AG10803 (cell line): ENCODE data around the genes MPC1 and CEP43.

DNA sequence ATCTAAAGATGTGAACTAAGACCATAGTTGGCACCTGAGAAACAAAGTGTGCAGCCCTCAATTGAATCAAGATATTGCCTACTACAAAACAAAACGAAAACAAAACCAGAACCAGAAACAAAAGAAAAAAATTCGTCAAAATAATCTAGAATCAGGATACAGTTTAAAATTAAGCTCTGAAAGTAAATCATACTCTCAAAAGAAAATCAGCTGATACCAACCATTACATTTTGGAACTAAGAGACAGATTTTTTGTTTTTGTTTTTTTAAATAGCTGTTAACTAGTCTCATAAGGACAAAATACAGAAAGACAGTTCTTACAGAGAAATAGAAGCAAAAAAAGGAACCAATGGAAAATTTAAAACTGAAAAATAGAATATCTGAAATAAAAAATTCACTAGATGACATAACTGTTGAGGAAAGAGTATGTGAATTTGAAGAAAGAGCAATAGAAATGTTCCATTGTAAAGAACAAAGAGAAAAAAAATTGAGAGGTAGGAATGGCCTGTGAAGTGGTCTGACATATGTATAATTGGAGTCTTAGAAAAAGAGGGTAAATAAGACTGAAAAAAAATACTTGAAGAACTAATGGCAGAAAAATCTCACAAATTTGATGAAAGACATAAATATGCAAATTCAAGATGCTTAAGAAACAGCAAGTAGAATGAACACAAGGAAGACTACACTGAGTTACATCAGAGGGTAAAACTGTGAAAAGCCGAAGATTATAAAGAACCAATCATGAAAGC is 93.3 kb downstream of the QKI start:
- RRBS, result no CpG with 5 or more reads among the region's 3 CpGs

DNA sequence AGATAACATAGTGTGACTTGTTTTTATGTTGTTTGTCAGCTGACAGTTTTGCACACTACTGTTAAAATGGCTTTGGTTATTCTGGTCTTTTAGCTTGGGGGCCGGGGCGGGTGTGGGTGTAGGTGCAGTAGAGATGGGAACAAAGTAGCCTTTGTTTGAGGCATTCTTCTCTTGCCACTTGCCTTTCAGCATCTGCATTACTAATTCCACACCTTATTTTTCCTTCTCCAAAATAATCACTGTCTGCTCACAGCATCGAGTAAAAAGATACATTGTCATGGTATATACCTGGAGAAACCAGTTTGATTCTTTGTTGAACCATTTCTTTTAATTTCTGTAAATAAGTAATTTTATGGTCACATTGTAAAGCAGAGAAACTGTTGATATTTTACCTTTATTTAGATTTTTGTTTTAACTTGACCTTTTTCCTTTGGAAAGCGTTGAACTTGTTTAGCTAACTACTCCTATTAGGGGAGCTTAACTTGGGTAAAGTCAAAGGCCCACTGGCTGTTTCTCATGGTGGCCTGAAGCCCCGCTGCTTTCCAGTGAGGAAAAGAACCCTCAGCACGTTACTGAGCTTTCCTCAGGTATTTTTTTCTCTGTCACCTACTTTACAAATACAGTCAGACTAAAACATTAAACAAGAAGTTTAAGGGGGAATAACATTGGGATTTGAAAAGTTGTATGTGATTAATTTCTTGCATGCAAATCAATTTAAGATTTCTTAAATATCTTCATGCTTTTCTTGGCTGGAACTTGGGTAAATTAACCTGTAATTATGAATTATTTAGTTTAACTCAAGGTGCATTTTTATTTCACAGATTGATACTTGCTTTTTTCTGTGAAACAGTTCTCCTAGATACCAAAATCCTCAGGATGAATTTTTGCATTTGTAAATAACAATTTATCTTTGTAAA is 159.7 kb downstream of the QKI start:
- RRBS, result no CpG with 5 or more reads among the region's 6 CpGs

- RRBS, result no CpG with 5 or more reads among the region's 20 CpGs
Measured at GRCh38 chr6:163588123-163588833, 173.8 kb downstream of the QKI start.

- RRBS, result no CpG with 5 or more reads among the region's 14 CpGs
Measured at GRCh38 chr6:163943542-163944097, 529.1 kb downstream of the QKI start.

GRCh38 chr6:163963181-163963686 is 548.7 kb downstream of the QKI start:
- RRBS, result no CpG with 5 or more reads among the region's 10 CpGs

GRCh38 chr6:164440251-164440598 is 869.2 kb downstream of the C6orf118 start:
- RRBS, result no CpG with 5 or more reads among the region's 3 CpGs

DNA sequence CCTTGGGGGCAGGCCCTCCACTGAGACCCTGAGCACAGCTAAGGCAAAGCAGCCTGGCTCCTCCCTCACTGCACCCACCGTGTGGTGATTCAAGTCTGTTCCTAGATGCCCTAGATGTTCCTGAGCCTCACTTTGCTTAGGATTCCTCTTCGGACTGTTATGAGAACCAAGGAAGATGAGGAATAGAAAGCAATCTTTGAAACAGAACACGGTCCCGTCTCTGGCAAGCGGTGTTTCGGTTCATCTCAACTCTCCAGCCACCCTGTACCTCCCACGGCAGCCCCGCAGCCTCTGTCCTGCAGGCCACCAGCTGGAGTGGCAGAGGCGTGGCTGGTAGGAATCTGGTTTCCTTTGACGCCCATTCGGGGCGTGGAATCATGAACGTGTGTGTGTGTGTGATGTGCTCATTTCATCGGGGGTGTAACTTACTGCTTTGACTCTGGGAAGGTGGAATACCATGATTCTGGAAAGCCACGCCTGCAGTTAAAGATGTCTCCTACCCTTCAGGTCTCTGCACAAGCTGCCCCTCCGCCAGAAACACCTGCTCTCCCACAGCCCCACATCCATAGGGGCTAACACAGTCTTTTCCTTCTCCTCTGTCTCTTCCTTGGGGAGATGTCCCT is 21.3 kb downstream of the PDE10A start:
- RRBS, result no CpG with 5 or more reads among the region's 16 CpGs

- RRBS, result no CpG with 5 or more reads among the region's 17 CpGs
Measured at GRCh38 chr6:165709372-165709866, 46.4 kb upstream of the PDE10A start.

- RRBS, result 16% methylated on average over 5 of the region's 30 CpGs
Measured at GRCh38 chr6:166005150-166005942, 162.3 kb downstream of the TBXT start.

DNA sequence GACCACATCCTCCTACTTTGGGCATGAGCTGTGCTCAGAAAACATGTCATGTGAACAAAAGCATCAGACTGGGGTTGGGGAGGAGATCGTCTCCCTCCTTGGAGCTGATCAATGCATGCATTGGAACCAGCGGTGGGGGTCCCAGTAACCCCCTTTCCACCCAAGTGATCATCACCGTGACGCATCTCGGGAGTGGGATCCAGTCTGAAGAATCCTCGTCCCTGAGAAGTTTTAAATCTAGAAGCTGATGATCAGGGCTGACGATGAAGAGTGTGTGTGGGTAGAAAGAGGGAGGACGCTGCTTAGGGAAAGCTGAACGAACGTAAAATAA is 67.7 kb upstream of the TBXT start:
- RRBS, result no CpG with 5 or more reads among the region's 10 CpGs

GRCh38 chr6:166339283-166339727 is 3.0 kb downstream of the SFT2D1 start:
- RRBS, result no CpG with 5 or more reads among the region's 3 CpGs

GRCh38 chr6:166382538-166383049 is at the start of gene MPC1:
TSS of gene MPC1 (minus strand) at chr6:166382940.
- RRBS, result 2% methylated on average over 34 of the region's 63 CpGs

- RRBS, result 49% methylated on average over 9 of the region's 15 CpGs
Measured at GRCh38 chr6:166487981-166488428, 98.5 kb downstream of the RAMACL start.

DNA sequence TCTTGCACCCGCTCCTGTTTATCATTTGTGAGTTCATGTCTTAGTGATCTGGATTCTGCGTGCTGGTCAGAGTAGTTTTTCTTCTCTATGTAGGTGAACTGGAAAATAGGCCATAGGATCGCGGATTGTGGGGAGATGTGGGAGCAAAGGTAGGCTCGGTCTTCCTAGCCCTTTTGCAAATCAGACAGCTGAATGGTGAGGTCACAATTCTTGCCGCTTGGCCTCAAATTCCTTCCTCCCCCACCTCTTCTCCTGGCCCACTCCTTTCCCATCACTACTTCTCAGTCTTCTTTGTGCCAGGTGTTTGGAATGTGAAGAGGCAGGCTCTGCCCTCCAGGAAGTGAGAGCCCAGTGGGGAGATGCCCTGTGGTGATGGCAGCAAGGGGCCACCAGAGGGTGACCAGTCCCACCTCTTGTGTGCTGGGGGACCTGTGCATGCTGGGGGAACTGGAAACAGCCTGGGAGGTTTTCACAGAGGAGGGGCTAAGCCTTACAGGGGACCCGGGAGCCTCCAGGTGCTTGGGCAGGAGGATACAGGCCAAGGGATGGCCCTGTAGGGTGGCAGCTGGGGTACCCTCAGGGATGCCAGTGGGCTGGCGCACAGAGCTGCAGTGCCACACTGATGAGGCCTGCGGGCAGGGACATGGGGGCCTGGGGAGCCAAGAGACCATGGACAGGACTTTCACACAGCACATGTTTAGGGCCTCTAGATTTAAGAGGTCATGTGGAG is 72.4 kb downstream of the RAMACL start:
- RRBS, result no CpG with 5 or more reads among the region's 9 CpGs

- RRBS, result 82% methylated on average over 3 of the region's 20 CpGs
Measured at GRCh38 chr6:166565287-166565929, 21.1 kb downstream of the RAMACL start.

GRCh38 chr6:166904223-166904717 is 52.1 kb downstream of the RNASET2 start:
- RRBS, result no CpG with 5 or more reads among the region's 17 CpGs

GRCh38 chr6:166931023-166931571 is 25.3 kb downstream of the RNASET2 start:
- RRBS, result no CpG with 5 or more reads among the region's 11 CpGs

- RRBS, result no CpG with 5 or more reads among the region's 7 CpGs
Measured at GRCh38 chr6:166988366-166989317, 10.6 kb upstream of the CEP43 start.

- RRBS, result 2% methylated on average over 24 of the region's 103 CpGs
Measured at GRCh38 chr6:166999146-167000229, at the start of gene CEP43. TSS of gene CEP43 (plus strand) at chr6:166999397.

- RRBS, result no CpG with 5 or more reads among the region's 7 CpGs
Measured at GRCh38 chr6:167121350-167121828, 1.5 kb upstream of the CCR6 start.